NCI-H460 (cell line): ENCODE measurements around a stretch of chr17.

RAMPAGE:
- cytosol, long total RNA, result no peak
- long total RNA, result no peak
- nucleus, long total RNA, result no peak
Measured at GRCh38 chr17:15980819-15981816, 18.4 kb downstream of the ZSWIM7 start.

GRCh38 chr17:16025414-16026017 lies 25.9 kb downstream of the TTC19 start:
RAMPAGE:
- cytosol, long total RNA, result no peak
- long total RNA, result no peak
- nucleus, long total RNA, result no peak

RAMPAGE:
- cytosol, long total RNA, result no peak
- long total RNA, result no peak
- nucleus, long total RNA, result no peak
Measured at GRCh38 chr17:16037304-16038093, 37.9 kb downstream of the TTC19 start.

GRCh38 chr17:16040938-16041430 lies 41.4 kb downstream of the TTC19 start:
RAMPAGE:
- cytosol, long total RNA, result no peak
- long total RNA, result no peak
- nucleus, long total RNA, result no peak

RAMPAGE:
- cytosol, long total RNA, result no peak
- long total RNA, result no peak
- nucleus, long total RNA, result no peak
Measured at GRCh38 chr17:16046775-16047296, 47.2 kb downstream of the TTC19 start.

DNA sequence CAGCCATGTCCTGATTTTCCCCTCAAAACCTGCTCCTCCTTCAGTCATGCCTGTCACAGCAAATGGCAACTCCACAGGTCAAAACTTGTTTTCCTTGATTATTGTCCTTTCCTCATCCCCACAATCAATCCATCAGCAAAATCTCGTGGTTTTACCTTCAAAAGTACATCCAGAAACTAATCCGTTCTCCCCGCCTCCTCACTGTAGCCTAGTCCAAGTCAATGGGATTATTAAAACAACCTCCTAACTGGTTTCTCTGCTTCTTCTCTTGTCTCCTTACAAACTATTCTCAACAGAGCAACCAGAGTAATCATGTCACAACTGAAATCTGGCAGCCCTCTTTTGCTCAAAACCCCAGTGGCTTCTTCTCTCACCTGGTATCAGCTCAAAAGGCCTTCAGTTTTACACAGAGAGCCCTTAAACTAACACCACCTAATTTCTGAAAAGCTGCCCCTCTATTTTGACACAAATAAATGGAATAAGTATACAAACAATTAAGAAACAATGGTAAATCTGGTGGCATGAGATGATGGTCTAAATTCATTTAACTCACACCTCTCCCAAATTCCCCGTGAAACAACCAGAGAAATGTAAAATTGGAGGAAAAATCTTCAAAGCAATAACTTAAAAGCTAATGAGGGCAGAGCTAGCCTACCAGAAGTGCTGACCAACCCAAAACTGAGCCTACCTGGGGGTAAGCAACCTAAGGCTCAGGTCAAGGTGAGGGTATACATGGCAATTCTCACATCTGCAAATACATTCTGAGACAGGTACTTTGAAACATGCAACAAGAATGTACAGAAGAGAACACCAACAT lies 81.4 kb downstream of the NCOR1 start:
RAMPAGE:
- cytosol, long total RNA, result no peak
- long total RNA, result no peak
- nucleus, long total RNA, result no peak

GRCh38 chr17:16298439-16298757 lies 54.9 kb downstream of the CENPV start:
RAMPAGE:
- cytosol, long total RNA, result no peak
- long total RNA, result no peak
- nucleus, long total RNA, result no peak

DNA sequence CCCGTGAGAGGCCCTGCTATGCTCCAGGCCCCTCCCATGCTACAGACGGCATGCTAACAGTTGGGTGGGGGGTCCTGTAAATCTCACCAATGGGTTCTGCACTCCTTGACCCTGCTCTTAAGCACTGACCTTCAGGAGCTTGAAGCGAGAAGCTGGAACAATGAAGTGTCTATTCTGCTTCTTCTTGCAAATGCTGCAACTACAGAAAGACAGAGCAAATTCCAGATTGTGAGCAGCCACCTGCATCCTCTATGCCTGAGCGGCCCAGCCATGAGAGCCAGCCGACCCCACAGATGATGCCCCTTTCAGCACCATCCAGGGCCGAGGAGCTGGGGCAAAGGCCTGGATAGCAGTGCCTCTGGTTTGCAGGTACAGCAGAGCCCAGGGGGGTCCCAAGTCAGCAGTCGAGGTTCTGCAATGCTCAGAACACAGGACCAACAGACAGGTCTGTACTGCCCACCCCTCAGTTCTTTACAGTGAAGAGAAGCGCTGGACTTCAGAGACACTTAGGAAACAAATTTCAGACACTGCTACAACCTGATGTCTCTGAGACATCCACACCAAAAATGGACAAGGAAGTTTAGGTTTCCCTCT lies 4.7 kb downstream of the CENPV start:
RAMPAGE:
- cytosol, long total RNA, result no peak
- long total RNA, result no peak
- nucleus, long total RNA, result no peak

RAMPAGE:
- cytosol, long total RNA, result no peak
- long total RNA, result no peak
- nucleus, long total RNA, result no peak
Measured at GRCh38 chr17:16438559-16438882, 23.1 kb downstream of the TRPV2 start.

GRCh38 chr17:16441984-16443215 lies 27.0 kb downstream of the TRPV2 start:
RAMPAGE:
- cytosol, long total RNA, result no peak
- long total RNA, result no peak
- nucleus, long total RNA, result no peak

GRCh38 chr17:16471507-16472130 lies 20.4 kb downstream of the LRRC75A start:
RAMPAGE:
- cytosol, long total RNA, result no peak
- long total RNA, result no peak
- nucleus, long total RNA, result no peak

RAMPAGE:
- cytosol, long total RNA, result no peak
- long total RNA, result no peak
- nucleus, long total RNA, result no peak
Measured at GRCh38 chr17:16478658-16479159, 13.3 kb downstream of the LRRC75A start.

DNA sequence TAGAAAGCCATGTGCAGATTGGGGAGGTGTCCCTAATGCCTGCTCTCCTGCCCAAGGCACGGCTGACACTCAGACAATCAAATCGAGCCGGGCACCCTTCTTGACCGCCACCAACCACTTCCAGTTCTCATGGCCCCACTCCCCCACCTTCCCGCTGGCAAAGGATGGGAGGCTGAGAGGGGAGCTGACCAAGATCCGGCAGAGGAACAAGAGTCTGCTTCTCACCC lies 7.7 kb downstream of the LRRC75A start:
RAMPAGE:
- cytosol, long total RNA, result no peak
- long total RNA, result no peak
- nucleus, long total RNA, result no peak

RAMPAGE:
- cytosol, long total RNA, result no peak
- long total RNA, result no peak
- nucleus, long total RNA, result no peak
Measured at GRCh38 chr17:16689692-16690100, 345 bp upstream of the CCDC144A start.

RAMPAGE:
- cytosol, long total RNA, result no peak
- long total RNA, result no peak
- nucleus, long total RNA, result no peak
Measured at GRCh38 chr17:17018487-17019183, 23.6 kb upstream of the MPRIP start.

DNA sequence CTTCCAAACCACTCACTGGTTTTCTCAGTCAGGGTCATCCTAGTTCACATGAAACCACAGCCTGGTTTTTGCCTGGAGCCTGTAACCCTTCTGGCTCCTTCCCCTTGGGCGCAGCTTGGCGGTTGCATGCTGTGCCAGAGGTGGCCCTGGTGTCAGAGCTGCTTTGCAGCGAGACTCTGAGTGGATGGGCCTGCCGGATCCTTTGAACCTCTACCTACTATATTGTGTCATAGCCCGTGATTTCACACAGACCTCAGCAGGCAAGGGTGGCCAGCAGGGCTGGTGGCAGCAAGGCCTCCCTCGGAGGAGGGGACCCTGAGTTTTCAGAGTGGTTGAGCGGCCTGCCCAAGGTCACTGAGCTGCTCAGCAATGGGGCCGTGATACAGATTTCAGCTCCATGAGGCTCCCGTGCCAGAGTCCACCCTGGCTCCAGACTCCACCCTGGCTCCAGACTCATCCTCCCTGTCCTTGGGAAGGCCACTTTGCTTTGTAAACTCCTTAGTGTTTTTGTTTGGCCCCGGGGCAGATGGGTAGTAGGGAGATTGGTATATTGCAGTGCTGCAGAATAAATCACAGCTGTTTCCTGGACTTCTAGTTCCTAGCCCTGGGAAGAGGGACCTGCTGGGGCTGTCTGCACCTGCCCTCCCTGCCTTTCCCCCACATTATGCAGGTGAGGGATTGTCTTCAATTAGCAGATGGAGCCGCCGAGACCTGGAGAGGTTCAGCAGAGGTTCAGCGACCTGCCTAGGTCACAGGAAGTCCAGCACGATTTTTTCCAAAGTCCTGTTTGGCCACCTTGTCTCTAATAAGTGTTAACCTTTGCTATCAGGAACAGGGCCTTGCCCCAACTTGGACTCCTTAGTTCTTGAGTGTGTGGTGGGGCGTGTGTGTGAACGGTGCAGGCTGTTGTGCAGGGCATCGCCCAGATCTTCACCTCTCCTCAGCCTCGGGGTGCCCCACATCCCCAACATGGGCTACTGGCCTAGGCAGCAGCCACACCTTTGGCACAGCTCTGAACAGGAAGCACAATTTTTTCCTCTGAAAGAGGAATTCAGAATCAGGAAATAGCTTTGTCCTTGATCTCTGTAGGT lies 9.9 kb downstream of the MPRIP start:
RAMPAGE:
- cytosol, long total RNA, result no peak
- long total RNA, result no peak
- nucleus, long total RNA, result no peak

DNA sequence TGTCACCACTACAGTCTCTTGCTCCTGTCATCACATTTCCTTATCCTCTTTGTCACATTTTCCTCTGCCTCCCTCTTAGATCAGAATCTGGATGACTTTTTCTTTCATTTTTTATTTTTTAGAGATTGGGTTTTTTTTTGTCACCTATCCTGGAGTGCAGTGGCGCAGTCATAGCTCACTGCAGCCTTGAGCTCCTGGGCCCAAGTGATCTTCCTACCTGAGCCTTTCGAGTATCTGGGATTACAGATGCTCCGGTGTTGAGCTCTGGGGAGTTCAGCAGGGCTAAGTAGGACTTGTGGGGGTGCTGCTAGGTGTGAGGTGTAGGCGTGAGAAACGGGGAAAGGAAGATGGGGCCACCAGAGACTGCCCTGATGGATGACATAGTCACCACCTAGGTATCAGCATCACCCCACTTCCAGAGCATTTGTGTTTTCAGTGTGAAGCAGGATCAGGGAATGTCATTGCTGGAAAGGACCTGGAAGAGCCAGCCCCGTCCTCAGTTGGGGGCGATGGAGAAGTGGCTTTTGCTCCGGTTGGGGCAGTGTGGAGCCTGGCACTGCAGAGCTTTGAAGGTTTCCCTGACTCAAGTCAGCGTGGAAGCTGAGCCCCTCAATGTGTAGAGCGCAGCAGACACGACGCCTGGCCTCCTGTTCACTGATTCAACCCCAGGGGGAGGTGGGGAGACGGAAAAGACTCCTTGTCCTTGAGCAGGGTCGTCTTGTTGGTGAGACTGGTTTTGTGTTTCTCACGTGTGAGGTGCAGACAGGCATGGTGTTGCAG lies 47.3 kb downstream of the MPRIP start:
RAMPAGE:
- cytosol, long total RNA, result no peak
- long total RNA, result no peak
- nucleus, long total RNA, result no peak

DNA sequence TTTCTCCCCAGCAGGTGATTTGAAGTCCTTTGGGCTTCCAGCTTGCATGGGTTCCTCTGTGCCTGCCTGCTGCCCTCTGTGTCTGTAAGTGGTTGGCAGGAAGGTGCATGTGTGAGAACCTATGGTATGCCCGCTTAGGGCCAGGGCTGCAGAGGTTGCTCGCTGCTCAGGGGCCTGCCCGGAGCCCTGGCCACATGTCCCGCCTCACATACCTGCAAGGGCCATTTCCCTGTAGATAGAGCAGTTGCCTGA lies 65.5 kb downstream of the MPRIP start:
RAMPAGE:
- cytosol, long total RNA, result no peak
- long total RNA, result no peak
- nucleus, long total RNA, result no peak

RAMPAGE:
- cytosol, long total RNA, result no peak
- long total RNA, result no peak
- nucleus, long total RNA, result no peak
Measured at GRCh38 chr17:17110313-17111085, 68.2 kb downstream of the MPRIP start.

DNA sequence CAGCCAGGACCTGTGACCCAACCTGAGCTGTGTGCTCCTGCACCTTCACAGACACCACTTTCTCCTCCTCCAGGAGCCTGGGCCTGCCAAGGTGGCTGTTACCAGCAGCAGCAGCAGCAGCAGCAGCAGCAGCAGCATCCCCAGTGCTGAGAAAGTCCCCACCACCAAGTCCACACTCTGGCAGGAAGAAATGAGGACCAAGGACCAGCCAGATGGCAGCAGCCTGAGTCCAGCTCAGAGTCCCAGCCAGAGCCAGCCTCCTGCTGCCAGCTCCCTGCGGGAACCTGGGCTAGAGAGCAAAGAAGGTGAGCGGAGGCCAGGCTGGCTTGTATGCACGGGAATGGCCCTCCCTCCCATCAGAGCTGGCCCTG lies 70.0 kb downstream of the PLD6 start:
RAMPAGE:
- cytosol, long total RNA, result no peak
- long total RNA, result no peak
- nucleus, long total RNA, result no peak